Left colon (tissue), 1 donor: Measurements from ENCODE around the gene PPP1R9A.

DNA sequence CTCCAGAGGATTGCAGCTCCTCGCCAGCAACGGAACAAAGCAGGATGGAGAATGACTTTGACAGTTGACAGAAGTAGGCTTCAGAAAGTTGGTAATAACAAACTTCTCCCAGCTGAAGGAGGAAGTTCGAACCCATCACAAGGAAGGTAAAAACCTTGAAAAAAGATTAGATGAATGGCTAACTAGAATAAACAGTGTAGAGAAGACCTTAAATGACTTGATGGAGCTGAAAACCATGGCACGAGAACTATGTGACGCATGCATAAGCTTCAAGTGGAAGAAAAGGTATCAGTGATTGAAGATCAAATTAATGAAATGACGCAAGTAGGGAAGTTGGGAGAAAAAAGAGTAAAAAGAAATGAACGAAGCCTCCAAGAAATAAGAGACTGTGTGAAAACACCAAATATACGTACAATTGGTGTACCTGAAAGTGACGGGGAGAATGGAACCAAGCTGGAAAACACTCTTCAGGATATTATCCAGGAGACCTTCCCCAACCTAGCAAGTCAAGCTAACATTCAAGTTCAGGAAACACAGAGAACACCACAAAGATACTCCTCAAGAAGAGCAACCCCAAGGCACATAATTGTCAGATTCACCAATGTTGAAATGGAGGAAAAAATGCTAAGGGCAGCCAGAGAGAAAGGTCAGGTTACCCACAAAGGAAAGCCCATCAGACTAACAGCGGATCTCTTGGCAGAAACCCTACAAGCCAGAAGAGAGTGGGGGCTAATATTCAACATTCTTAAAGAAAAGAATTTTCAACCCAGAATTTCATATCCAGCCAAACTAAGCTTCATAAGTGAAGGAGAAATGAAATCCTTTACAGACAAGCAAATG is 66.2 kb upstream of the GATAD1 start:
- PRO-cap: no peak

DNA sequence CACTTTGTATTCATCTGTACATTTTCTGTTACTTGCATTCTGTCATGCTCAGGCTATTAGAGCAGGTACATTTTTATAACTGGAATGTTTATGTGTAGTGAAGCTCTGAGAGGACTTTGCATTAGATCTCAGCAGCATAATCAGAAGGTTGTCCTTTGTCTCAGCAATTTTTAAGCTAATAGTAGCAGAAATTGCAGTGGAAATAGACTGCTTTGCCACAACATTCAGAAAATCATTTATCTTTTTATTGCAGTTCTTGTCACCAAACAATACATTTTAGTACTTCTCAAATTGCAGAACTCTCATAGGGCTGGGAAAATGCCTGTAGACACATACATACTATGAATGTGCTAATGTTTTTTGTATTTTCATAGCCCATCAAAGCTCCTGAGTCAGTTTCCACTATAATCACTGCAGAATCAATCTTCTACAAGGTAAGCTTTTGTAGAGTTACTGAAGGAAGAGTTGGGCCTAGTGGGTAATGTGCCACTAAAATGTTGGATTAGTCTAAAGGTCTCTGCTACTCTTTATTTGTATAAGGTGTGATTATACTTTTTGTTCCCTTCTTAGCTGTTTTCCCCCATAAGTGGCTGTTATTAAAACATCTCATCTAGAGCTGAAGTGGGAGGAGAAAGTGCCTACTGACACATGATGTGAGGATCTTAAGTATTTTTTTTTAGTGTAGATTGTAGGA is 3.2 kb downstream of the GATAD1 start:
- PRO-cap: no peak

- PRO-cap: no peak
Measured at GRCh38 chr7:92627975-92628274, 37.7 kb upstream of the FAM133B start.

DNA sequence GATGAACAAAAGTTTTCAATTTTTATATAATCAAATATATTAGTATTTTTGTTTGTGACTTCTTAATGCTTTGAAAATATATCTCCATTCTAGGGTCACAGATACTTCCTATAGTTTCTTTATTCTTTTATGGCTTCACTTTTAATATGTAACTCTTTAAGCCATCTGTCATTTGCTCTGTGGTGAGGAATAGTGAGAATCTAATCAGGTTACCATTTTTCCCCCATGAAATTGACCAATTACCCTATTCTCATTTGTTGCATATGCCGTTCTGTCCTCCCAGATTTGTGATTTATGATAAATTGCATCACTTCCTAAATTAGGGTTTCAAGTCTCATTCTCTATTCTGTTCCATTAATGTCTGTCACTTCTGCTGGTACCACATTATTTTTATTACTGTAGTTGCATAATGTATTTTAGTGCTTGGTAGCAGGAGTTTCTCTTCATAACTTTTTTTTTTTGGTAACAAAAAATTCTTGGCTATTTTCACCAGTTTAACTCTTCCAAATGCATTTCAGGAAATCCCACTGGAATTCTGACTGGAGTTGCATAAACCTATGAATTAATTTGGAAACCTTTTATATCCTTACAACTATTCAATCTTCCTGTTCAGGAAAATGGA is 43.9 kb upstream of the FAM133B start:
- PRO-cap: no peak

GRCh38 chr7:92766401-92766976 is 69.9 kb downstream of the CDK6 start:
- PRO-cap: no peak

DNA sequence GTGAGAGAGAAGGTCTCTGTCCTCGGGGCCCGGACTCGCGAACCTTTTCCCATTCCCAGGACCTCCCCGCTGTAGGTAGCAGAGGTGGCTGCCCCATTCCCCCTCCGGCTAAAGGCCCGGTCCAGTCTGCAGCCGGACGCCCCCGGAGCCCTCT is 1.8 kb downstream of the CDK6 start:
- PRO-cap: no peak

GRCh38 chr7:93328268-93329126 is 96.3 kb downstream of the VPS50 start:
- PRO-cap: no peak

GRCh38 chr7:93399404-93399673 is 167.2 kb downstream of the VPS50 start:
- PRO-cap: no peak

DNA sequence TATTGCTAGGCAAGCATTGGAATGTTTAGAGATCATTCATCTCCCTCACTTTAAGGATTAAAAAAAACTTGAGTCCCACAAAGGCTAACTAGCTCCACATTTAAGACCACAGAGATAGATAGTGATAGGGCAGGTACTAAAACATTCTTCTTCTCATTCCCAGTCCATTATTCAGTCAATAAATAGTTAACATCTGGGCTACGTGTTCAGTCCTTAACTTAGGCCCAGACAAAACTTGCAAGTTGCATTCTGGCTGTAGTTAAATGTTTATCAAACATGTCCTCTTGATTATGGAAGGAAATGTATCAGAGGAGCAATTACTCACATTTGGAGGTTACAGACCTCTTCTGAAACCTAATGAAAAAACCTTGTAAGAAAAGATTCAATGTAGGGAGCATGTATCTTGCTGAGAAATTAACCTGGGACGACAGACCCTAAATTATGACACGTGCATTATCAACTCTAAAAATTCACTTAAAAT is 2.5 kb downstream of the GNG11 start:
- PRO-cap: no peak

- PRO-cap: no peak
Measured at GRCh38 chr7:94176830-94177685, 172.9 kb upstream of the BET1 start.

DNA sequence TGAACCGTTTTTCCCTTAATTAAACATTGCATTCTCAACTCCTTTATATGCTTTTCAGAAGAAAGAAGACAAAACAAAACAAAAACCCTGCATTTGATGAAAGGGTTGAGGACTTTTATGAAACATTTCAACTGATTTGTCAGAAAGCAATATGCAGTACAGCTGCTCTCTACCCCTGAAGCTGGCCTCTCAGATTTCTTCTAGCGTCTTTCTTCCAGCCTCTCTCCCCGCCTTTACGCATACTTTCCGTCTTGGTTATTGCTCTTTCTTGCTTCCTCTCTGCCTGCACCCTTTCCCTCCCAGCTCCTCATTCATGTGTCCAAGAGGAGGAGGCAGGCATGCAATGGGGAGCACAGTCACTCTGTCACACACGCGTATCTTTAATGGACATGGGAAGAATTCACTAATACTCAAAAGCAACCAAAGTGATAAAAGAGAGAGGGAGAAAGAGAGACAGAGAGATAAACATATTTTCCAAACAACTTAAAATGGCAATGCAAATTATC is 91.0 kb upstream of the COL1A2 start:
- PRO-cap: unidirectional peak, minus-strand start at position 235 of the sequence

DNA sequence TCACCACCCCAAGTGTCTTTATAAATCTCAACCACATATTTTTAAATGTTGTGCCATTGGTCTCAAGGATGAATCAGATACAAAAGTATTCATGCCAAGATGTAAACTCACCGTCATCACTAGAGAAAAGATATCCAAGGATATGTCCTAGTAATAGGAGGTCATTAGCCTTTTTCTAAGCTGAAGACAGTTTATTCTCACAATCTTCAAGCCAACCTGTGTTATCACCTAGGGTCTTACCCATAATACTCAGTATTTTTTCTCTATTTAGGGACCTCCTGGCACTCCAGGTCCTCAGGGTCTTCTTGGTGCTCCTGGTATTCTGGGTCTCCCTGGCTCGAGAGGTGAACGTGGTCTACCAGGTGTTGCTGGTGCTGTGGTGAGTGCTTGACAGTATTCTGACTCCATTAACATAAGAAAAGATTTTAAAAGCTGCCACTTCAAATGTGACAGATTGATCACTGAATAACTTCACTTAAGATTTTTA is 29.4 kb downstream of the COL1A2 start:
- PRO-cap: no peak

GRCh38 chr7:94510595-94511197 is 1.1 kb downstream of the CASD1 start:
- PRO-cap: no peak

DNA sequence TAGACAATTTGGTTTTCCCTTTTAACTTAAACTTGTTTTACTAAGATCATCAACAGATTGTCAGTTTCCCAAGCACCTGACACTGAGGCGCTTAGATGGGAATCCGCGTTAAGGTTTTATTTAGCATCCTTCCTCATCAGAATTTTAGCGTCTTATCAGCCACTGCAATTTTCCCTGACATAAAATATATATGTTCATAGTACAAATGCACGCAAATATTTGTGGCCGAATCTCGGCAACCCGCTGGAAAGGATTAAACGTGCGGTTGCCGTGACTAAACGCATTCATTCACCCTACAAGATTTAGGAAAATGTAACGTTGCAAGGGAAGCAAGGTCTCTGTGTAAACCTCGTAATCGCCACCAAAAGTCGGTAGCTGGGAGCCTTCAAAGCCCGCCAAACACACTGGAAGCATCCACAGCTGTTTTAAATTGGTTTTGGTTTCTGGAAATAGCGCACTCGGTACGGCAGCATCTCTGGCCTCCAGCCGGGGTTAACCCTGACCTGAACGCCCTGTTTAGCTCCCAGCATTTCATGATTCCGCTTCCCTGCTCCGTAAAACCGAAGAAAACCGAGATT is 986 bp downstream of the SGCE start:
- PRO-cap: no peak

GRCh38 chr7:94835113-94835593 is 72.2 kb upstream of the PPP1R9A start:
- PRO-cap: unidirectional peak, plus-strand start at chr7:94835332

DNA sequence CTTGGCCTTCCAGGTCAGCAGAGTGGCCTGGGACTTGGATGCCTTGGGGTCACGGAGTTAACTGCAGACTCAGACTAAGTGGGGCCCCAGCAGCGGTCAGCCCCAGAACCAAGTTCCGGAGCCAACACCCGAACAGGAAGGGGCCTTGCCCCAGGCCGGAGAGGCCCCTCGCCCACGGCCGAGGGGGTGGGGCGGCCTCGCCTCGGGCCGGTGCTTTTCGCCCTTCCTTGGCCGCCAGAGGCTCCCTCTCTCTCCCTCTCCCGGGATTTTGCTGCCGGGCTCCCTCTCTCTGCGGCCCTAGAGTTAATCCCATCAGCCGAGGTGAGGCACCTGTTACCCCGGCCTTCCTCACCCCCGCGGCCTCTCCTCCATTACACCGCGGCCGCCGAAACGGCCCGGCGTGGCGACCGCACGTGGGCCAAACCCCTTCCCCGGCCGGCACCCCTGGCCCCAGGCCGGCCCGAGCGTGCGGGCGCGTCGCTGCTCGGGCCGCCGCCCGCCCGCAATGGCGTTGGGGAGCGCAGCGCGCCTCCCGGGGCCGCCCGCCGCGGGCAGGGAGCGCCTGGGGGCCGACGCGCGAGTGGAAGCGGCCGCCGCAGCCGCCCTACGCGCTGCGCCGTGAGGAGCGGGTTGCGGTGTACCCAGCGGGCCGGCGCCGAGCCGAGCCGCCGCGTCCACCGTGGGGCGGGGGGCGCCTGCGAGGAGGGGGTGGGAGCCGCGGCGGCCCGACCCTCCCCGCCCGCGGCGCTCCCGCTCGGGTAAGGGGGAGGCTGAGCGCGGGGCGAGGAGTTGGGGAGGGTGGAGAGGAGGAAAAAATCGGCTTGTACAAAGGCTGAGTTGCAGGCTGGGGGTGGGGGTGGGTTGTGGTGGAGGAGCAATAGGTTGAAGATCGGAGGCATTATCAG is at the start of gene PPP1R9A:
TSS of gene PPP1R9A (plus strand) at position 213 of the 905 bp plus-strand sequence.
- PRO-cap: unidirectional peak, plus-strand start at position 265 of the sequence

DNA sequence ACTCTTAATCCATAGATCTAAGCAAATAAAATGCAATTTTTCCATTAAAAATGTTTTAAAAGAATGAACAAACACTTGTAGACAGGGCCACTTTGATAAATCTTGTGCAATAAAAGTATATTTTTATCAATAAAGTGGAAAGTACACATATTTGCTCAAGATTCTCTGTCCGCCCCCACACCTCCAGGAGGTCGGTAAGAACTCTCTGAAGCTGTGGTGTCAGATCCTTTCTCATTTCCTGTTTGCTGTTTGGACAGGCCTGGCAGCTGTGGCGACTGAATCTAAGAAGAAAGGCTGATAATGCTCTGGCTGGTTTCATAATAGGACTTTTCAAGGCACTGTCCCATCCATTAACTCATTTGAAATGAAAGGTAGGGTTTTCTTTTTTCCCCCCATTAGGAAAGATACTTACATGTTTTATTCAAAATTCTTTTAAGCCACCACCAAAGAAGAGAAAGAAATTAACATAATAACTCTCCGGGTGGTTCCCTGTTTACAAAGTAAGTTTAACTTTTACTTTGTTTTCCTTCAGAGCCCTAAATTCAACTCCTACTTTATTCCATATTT is 15.2 kb upstream of the ASB4 start:
- PRO-cap: no peak

GRCh38 chr7:95478162-95479021 is 7.4 kb upstream of the ASB4 start:
- PRO-cap: no peak

DNA sequence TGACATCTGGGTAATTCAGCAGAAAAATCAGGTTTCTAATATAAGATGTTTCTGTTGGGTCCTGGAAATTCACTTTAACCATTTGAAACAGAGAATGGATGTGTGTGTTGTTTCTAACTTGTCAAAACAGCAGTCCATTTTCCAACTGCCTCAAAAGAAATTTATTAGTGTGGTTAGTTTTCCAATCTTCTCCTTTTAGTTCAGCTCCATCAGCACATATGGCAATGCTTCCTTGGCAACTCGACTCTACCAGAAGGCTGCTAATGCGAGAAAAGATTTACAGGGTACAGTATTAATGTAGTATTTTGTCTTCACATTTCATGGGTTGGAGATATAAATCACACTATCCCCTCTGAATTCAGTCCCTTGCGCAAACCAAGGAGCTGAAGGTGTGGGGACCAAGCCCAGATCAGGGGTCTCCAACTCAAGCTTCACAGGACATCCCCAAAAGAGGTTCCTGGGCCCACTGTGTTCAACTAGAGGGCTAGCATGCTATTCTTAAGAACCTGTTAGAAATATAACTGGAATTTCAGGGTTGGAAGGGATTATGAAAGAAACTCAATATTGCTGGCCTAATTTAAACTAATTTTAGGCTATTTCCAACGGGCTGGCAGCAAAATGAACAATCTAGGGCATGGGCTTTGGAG is 145.5 kb downstream of the SLC25A13 start:
- PRO-cap: no peak

DNA sequence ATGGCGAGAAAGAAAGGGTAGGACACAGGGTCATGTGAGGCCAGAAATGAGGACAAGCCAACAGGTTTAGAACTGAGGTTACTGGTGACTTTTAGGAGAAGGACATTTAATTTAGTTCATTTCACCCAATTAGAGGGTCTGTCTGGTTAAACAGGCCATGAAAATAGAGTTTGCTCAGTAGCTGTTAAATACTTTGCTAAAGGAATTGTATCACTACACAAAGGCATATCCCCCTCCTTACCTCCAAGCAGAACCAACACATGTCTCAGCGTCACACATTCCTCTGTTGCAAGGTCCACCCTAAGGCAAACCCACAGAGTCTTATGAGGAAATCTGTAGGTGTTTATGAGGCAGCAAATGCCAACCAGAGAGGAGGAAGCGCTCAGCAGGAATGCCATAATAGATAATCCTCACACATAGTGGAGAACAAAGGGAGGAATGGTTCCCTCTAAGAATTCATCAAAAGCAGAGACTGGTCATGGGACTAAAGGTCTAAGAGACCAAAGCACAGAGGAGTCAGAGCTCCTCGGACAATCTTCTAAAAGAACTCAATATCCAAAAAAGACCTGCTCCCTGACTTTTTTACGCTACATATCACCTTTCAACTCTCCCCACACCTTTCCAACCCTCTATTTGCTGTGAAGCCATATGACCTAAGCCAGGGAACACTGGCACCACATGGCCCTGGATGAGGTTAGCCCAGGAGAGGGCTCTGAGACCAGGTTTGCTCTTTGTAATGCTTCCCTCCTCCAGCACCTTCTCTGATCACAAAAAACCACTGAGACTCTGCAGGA is 7.4 kb downstream of the SLC25A13 start:
- PRO-cap: no peak